ENCODE results near the genes HES4 and SDF4.

DNA sequence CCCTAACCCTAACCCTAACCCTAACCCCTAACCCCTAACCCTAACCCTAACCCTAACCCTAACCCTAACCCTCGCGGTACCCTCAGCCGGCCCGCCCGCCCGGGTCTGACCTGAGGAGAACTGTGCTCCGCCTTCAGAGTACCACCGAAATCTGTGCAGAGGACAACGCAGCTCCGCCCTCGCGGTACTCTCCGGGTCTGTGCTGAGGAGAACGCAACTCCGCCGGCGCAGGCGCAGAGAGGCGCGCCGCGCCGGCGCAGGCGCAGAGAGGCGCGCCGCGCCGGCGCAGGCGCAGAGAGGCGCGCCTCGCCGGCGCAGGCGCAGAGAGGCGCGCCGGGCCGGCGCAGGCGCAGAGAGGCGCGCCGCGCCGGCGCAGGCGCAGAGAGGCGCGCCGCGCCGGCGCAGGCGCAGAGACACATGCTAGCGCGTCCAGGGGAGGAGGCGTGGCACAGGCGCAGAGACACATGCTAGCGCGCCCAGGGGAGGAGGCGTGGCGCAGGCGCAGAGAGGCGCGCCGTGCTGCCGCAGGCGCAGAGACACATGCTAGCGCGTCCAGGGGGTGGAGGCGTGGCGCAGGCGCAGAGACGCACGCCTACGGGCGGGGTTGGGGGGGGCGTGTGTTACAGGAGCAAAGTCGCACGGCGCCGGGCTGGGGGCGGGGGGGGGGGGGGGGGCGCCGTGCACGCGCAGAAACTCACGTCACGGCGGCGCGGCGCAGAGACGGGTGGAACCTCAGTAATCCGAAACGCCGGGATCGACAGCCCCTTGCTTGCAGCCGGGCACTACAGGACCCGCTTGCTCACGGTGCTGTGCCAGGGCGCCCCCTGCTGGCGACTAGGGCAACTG lies 115.9 kb downstream of the OR4F5 start:
- PRO-cap = no peak
- RAMPAGE, long total RNA, 4 experiments = start-site peak on the minus strand in 1 of 4 experiments, centred at position 200 of the sequence, 28 reads per replicate

- PRO-cap = no peak
- RAMPAGE, long total RNA, 4 experiments = start-site peak on the minus strand in 1 of 4 experiments, at chr1:199863-199875 at its widest, 24 reads per replicate
Measured at GRCh38 chr1:199568-200369, 134.6 kb downstream of the OR4F5 start.

- PRO-cap = no peak
- RAMPAGE, long total RNA, 4 experiments = no peak in any of the 4 experiments
Measured at GRCh38 chr1:632004-632579, 54.4 kb downstream of the OR4F16 start.

- PRO-cap = no peak
- RAMPAGE, long total RNA, 4 experiments = start-site peak on the plus strand in 4 of 4 experiments, at chr1:633850-634018 at its widest, 161 to 1,674 reads per replicate
Measured at GRCh38 chr1:633567-634561, 52.6 kb downstream of the OR4F16 start.

DNA sequence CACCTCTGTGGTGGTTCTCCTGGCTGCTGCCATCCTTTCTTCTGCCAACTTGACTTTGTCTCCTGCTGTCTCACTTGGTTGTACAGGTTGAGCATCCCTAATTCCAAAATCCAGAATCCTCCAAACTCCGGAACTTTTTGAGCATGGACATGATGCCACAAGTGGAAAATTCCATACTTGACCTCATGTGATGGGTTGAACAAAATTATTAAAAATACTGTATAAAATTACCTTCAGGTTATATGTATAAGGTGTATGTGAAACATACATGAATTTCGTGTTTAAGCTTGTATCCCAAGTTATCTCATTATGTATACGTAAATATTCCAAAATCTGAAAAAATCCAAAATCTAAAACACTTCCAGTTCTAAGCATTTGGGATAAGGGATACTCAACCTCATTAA lies 107.2 kb upstream of the OR4F16 start:
- PRO-cap = no peak
- RAMPAGE, long total RNA, 4 experiments = no peak in any of the 4 experiments

DNA sequence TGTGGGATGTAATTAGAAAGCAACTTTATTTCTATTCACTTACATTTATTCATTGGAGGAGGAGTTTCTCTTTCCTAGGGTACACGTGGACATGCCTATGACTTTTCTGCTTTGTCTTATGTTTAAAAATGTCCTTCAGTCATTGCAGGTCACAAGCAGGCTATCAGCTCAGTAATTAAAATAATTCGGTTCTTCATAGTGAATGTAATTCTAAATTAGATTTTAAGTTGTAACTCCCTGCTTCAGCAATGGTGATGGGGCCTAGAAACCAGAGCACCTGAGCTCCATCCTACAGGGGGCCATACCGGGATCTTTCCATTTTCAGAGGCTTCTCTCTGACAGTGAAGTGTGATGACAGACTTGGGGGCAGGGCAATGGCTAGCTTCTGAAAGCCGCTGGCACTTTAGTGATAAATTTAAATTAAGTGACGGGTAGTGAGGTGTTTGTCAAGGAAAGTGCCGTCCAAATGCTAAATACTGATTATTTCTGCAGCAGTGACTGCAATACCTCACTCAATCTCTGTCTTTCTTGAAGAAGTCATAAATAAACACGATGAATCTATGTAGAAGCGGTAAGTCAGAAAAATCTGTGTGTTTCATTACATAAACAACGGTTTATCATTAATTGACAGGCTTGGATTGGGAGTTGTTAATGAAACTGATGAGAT lies 92.5 kb upstream of the SAMD11 start:
- PRO-cap = no peak
- RAMPAGE, long total RNA, 4 experiments = no peak in any of the 4 experiments

DNA sequence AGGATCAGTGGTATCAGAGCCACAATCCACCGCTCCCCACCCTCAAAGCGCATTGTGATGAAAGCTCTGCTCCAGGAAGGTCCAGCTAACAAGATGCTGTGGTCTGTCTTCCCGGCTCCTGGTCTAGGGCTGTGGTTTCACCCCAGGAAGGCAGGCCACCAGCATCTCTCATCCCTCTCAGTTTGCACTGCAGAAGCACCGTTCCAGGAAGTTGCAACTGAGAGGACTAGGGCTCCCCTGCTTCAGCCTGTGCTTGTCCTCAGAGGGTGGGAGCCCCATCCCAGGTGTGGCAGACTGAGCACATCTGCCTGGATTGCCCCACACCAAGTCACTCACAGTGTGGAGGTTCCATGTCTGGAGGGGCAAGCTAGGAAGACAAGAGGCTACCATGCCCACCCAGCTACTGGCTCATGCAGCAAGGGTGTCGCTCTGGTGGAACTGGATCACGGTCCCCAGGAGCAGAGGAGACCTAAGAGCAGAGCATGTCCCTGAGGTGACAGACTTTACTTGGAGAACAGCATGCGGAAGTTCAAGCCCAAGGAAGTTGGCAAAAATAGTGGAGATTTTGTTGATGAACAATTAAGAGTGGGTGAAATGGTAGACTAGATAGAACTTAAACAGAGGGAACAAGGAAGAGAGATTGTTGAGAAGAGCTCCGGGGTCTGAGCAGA lies 85.9 kb upstream of the SAMD11 start:
- PRO-cap = no peak
- RAMPAGE, long total RNA, 4 experiments = no peak in any of the 4 experiments

DNA sequence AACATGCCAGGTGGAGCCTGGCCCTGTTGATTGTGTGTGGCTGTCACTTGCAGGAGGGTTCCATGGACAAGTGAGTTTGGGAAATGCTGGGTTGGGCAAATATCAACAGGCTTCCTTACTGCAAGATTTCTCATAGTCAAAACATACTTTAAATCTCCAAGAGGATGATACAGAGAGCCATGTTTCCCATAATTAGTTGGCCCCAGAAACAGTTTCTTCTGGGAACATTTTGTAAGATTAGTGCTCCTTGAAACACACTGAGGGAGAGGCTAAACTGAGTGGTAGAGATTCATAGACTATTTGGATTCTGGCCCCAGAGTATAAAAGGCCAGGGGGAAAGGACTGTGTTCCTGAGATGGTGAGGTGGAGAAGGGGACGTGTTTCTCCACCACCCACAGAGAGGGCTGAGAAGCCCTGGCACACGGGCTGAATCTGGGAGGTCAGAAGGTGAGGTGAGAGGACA lies 76.8 kb upstream of the SAMD11 start:
- PRO-cap = no peak
- RAMPAGE, long total RNA, 4 experiments = no peak in any of the 4 experiments

GRCh38 chr1:944936-945410 lies 14.1 kb downstream of the NOC2L start:
- PRO-cap = no peak
- RAMPAGE, long total RNA, 4 experiments = no peak in any of the 4 experiments

GRCh38 chr1:999916-1000431 lies at the start of gene HES4:
TSS of gene HES4 (minus strand) at chr1:1000097.
- PRO-cap = bidirectional peak, plus-strand start at chr1:1000296, minus-strand start at chr1:1000078
- RAMPAGE, long total RNA, 4 experiments = no peak in any of the 4 experiments

- PRO-cap = no peak
- RAMPAGE, long total RNA, 4 experiments = no peak in any of the 4 experiments
Measured at GRCh38 chr1:1055967-1056117, 18.3 kb downstream of the RNF223 start.

DNA sequence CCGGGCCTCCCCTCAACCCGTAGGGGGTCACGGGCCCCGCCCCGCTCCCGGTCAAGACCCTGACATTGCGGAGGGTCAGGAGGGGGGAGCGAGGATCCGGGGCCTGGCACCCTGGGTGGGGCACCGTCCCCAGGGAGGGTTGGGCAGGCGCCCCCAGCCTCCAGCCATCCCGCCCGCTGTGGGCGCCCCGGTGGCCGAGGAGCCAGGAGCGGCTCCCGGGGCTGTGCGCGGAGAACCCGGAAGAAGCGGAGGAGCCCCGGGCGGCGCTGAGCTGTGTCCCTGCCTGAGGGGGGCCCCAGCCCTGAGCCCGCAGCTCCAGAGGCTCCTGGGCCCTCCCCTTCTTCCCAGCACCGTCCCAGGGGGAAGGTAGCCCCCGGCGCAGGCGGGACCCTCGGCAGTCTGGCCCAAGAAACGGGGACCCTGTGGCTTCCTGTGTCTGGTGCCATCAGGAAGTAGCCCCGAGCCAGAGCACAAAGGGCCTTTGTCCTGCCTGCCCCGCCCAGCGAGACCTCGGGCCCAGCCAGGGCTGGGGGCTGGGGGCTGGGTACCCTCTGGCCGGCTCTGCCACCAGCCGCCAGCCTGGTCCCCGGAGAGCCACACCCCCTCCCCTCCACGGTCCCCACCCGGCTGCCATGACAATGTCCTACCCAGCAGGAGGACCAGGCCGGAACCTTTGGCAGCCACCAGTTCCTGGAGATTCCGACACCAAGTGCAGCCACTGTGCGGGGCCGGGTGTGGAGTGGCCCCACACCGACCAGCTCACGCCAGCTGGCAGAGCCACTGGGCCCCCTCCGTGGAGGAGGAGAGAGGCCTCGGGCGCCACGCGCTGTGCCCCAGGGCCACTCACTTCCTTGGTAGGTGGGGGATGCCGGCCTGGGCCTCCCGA lies 15.6 kb upstream of the TTLL10 start:
- PRO-cap = bidirectional peak, plus-strand start at position 241 of the sequence, minus-strand start at position 247 of the sequence; bidirectional peak, plus-strand start at position 686 of the sequence, minus-strand start at position 457 of the sequence
- RAMPAGE, long total RNA, 4 experiments = no peak in any of the 4 experiments

DNA sequence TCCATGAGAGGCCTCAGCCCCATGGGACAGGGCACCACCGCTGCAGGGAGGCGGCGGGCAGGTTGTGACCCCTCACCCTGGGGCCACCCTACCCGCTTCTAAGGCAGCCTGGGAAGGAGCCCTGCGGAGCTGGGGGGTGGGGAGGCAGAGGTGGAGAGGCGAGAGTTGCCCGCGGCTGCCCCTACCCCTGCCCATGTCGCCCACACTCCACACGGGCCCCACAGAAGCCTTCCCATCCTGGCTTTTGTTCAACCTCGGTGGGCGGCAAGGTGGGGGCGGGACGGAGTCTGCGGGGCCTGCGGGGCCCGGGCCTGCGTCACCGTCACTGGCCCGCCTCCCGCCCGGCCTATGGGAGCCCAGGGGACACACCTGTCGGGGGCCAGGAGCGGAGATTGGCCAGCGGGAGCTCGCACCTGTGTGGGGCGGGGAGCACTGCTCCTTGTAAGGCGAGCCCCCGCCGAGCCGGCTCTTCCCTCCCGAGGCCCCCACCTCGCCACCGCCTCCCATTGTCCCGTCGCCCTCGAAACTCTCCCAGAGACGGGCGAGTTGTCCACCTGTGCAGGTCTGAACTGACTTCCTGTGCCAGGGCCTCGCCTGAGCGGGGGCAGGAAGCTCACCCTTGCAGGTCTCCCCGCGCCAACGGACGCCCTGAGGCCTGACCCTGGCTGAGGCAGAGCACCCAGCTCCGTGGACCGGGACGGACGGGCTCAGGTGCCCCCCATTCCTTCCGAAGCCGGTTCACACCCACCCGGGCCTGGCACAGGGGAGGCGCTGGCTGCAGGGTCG lies 11.1 kb upstream of the TTLL10 start:
- PRO-cap = no peak
- RAMPAGE, long total RNA, 4 experiments = no peak in any of the 4 experiments

DNA sequence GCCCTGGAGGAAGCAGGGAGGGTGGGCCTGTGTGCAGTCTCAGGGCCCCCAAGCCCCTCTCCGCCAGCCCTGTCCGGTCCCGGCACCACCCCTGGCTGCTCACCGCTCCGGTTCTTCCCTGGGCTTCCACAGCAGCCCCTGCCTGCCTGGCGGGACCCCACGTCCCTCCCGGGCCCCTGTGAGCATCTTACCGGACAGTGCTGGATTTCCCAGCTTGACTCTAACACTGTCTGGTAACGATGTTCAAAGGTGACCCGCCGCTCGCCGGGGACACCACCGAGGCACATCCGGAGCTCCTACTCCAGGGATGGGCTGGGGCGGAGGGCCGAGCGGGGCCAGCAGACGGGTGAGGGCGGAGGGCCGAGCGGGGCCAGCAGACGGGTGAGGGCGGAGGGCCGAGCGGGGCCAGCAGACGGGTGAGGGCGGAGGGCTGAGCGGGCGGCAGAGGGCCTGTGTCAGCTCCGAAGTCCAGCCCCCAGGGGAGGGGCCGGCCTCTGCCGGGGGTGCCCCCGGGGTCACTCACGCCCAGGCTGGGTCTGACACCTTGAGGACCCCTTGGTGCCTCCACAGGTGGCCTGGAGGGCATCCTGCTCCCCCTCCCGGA lies 5.9 kb upstream of the TTLL10 start:
- PRO-cap = no peak
- RAMPAGE, long total RNA, 4 experiments = no peak in any of the 4 experiments

- PRO-cap = unidirectional peak, minus-strand start at chr1:1212976
- RAMPAGE, long total RNA, 4 experiments = start-site peak on the minus strand in 1 of 4 experiments, at chr1:1213029-1213062 at its widest, 10 reads per replicate
Measured at GRCh38 chr1:1212891-1213269, 1.1 kb downstream of the TNFRSF4 start.

- PRO-cap = no peak
- RAMPAGE, long total RNA, 4 experiments = no peak in any of the 4 experiments
Measured at GRCh38 chr1:1213514-1213863, 464 bp downstream of the TNFRSF4 start.

GRCh38 chr1:1216330-1217517 lies 2.8 kb upstream of the TNFRSF4 start:
- PRO-cap = no peak
- RAMPAGE, long total RNA, 4 experiments = no peak in any of the 4 experiments

GRCh38 chr1:1221389-1222255 lies 7.7 kb upstream of the TNFRSF4 start:
- PRO-cap = no peak
- RAMPAGE, long total RNA, 4 experiments = no peak in any of the 4 experiments

DNA sequence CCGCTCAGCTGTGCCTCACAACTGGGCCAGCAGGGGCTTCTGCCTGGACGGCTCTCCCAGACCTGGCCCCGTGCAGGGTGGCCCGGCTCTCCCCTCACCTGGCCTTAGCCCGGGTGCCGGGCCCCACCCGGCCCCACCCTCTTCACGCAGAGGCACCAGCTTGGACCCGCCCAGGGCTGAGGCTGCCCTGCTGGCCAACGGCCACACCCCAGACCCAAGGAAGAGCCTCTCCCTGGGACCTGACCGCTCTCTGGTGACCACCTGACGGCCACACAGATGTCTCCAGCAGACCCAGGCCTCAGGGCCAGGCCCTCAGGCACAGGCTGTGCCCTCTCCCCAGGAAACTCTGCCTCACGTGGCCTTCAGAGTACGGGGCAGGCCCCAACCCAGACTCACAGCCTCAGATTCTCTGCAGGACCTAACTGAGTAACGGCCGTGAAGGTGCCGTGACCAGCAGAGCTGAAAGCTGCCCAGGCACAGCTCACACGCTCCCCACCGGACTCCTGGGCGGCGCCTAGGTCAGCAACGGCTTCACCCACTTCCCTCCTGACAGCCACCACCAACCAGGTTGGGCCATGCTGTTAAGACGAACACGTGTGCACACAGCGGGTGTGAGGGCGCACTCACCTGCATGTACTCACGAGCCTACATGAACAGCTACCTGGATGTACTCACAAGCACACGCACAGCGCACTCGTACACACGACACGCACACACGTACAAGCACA lies 8.5 kb upstream of the TNFRSF4 start:
- PRO-cap = no peak
- RAMPAGE, long total RNA, 4 experiments = no peak in any of the 4 experiments

DNA sequence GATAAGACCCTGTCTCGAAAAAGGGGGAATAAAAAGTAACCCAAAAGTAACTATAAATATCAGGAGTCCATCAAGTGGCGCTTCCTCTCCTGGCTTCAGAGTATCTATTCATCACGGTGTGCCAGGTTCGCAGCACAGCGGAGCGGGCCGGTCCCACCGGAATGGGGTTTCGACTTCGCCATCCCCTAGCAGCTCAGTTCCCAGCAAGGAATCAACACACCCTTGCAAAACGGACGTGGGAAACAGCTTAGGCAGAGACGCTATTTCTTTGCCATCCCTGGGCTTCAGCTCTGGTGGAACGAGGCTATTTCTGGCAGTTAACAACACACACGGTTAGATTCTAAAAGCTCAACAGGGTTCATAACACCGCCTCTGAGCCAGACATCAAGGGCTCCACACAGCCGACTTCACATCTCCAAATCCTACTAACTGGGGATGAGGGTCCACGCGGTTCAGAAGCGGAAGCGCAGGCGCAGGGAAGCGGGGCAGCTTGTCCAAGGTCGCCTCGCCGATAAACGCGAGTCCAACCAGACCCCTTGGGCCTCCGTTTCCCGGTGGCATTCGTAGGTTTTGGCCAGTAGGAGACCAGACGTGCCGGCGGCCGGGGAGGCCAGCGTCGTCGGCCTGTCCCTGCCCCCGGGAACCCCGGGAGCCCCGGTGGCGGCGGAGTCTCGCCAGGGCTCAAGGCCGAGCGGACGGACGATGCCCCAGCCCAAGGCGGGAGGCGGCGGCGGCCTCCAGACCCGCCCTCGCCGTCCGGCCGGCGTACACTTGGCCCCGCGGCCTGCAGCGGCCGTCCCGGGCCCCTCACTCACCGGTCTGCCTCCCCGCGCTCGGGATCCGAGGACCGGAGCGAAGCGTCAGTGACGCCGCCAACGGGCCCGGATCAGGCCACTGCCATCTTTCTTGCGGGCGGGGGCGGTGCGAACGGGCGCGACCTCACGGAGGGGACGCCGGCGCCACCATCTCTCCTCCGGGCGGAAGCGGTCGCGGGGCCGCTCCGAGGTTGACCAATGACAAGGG lies at the start of gene SDF4:
Gene SDF4 (minus strand): TSS at position 925 of the 1,023 bp plus-strand sequence.
- PRO-cap = unidirectional peak, plus-strand start at position 455 of the sequence; bidirectional peak, plus-strand start outside the sequence, minus-strand start at position 896 of the sequence
- RAMPAGE, long total RNA, 4 experiments = start-site peak on the minus strand in 4 of 4 experiments, centred at positions 905 to 912 of the sequence, 65 to 550 reads per replicate

Data from gastroesophageal sphincter (tissue), 4 donors.